Suprapubic skin (tissue), 4 donors: Measurements from ENCODE around the gene LURAP1L.

- PRO-cap: bidirectional peak, plus-strand start at chr9:6716178, minus-strand start at chr9:6716105
- RAMPAGE, long total RNA, 4 experiments: no peak in any of the 4 experiments
Measured at GRCh38 chr9:6715966-6717138, 41.4 kb upstream of the KDM4C start.

GRCh38 chr9:6931671-6932325, 174.0 kb downstream of the KDM4C start:
- PRO-cap: no peak
- RAMPAGE, long total RNA, 4 experiments: no peak in any of the 4 experiments

DNA sequence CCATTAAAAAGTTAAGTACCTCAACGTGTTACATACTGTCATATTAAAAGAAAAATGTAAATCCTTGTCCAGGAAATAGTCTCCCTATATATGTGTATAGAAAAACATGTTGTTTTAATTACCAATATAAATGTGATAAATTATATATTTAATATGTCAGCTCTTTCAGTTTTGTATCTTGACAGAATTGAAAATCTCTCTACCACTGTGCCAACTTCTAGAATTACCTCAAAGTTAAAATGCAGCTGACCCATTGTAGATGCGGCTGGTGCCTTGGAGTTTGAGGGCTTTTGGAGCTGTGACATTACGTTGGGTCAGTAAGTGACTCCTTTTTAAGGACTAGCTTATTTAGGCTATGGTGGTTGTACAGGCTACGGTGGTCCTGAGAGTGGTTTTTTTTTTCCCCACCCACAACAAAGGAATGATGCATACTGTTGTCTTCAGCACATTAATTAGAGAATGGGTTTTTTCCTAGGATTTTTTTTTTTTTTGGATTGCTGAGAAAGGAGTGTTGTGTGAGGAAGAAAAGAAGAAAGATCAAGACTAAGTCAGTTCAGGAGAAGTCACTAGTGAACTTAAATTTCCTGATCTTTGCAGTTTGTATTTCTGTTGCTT, 237.0 kb downstream of the KDM4C start:
- PRO-cap: no peak
- RAMPAGE, long total RNA, 4 experiments: no peak in any of the 4 experiments

DNA sequence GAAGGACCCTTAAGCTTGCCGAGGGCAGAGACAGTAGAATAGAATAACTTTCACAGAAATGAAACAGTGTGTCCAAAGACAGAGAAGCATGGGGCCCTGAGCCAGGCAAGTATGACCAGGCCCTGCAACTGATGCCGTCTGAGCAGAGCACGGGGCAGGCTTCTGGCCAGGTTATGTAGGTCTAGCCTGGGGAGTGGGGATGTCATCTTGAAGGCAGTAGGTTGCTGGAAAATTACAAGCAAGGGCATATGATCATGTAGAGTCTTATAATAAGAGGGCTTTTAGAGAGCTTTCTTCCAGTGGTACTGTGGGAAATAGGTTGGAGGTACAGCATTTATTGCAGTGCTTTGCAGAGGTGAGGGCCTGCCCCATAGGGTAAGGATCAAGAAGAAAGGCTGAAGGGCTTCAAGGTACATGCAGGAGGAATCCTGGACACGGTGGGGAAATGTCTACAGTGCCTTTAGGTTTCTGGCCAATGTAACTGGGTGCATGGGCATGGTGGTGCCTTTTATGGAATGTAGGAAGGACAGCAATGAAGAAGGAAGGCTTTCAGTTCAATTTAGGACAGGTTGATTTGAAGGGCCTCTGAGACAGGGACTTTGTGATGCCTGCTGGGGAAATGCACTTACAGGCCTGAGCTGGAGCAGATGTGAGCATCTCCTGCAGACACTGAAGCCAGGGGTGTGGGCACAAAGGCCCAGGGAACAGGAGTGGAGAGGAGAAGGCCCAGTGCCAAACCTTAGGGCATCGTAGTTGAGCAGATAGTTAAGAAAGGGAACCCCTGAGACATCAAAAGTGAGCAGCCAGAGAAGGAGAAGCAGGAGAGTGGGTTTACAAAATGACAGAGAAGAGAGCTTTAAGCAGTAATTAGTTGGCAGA, 415.7 kb downstream of the KDM4C start:
- PRO-cap: no peak
- RAMPAGE, long total RNA, 4 experiments: start-site peak on the plus strand in 2 of 4 experiments, centred at positions 259 to 649 of the sequence, 14 to 21 reads per replicate

DNA sequence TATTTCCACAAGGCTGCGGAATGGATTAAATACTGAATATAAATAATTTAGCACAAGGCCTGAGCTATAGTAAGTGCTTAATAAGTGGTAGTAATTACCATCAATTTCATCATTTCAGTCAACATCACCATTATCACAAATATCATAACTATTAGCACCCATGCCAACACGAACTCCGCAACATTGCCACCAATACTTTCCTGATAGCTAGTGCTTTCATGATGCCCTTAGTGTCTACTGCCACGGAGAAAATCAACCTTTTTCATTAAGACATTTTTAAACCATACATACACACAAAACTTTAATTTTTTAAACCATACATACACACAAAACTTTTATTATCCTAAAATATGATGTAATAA, 1219.1 kb downstream of the PTPRD start:
- PRO-cap: no peak
- RAMPAGE, long total RNA, 4 experiments: no peak in any of the 4 experiments

- PRO-cap: no peak
- RAMPAGE, long total RNA, 4 experiments: no peak in any of the 4 experiments
Measured at GRCh38 chr9:11064813-11065421, 452.1 kb upstream of the PTPRD start.

- PRO-cap: unidirectional peak, plus-strand start at chr9:12775020
- RAMPAGE, long total RNA, 4 experiments: start-site peak on the plus strand in 3 of 4 experiments, at chr9:12774961-12775069 at its widest, 10 to 23 reads per replicate
Measured at GRCh38 chr9:12774715-12775430, at the start of gene LURAP1L. Gene LURAP1L, plus strand, starts transcription at chr9:12775020.

DNA sequence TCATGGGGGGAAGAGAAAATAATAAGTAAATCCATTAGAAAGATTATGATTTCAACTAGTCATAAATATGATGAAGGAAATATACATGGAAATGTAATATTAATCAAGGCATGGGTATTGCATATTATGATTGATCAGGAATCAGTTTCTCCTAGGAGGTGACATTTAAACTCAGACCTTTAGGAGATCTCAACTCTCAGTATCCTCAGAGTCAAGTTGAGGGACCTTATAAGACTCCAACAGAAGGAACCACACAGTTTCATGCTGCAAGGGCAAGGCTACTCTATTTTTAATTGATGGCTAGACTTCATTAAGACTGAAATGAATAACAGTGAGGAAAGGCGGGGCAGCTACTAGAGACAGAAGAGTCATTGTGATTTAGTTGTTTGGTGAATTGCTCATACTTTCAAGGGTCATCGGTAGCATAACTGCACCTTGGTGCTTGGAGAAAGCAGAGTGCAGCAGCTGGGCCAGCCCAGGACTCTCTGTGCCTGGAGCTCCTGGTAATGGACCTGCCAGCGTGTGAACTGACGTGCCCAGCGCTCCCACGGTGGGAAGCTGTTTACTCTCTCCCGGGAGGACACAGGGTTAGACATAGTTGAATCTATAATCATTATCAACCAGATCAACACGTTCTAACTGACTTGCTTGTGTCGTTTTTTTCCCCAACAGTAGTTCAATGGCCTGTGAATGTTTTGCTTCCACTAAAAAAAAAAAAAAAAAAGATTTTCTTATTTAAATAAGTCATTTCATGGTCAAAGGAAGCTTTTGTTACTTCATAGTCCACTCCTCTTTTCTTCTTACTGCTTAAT, 42.8 kb downstream of the LURAP1L start:
- PRO-cap: no peak
- RAMPAGE, long total RNA, 4 experiments: no peak in any of the 4 experiments

- PRO-cap: no peak
- RAMPAGE, long total RNA, 4 experiments: start-site peak on the minus strand in 1 of 4 experiments, at chr9:13134717-13135067 at its widest, 15 reads per replicate
Measured at GRCh38 chr9:13134571-13135262, 144.8 kb downstream of the MPDZ start.

GRCh38 chr9:13174876-13175276, 104.6 kb downstream of the MPDZ start:
- PRO-cap: no peak
- RAMPAGE, long total RNA, 4 experiments: no peak in any of the 4 experiments

- PRO-cap: no peak
- RAMPAGE, long total RNA, 4 experiments: no peak in any of the 4 experiments
Measured at GRCh38 chr9:13209704-13209984, 69.8 kb downstream of the MPDZ start.

- PRO-cap: unidirectional peak, plus-strand start at chr9:13706267
- RAMPAGE, long total RNA, 4 experiments: no peak in any of the 4 experiments
Measured at GRCh38 chr9:13705870-13706477, 426.5 kb upstream of the MPDZ start.

DNA sequence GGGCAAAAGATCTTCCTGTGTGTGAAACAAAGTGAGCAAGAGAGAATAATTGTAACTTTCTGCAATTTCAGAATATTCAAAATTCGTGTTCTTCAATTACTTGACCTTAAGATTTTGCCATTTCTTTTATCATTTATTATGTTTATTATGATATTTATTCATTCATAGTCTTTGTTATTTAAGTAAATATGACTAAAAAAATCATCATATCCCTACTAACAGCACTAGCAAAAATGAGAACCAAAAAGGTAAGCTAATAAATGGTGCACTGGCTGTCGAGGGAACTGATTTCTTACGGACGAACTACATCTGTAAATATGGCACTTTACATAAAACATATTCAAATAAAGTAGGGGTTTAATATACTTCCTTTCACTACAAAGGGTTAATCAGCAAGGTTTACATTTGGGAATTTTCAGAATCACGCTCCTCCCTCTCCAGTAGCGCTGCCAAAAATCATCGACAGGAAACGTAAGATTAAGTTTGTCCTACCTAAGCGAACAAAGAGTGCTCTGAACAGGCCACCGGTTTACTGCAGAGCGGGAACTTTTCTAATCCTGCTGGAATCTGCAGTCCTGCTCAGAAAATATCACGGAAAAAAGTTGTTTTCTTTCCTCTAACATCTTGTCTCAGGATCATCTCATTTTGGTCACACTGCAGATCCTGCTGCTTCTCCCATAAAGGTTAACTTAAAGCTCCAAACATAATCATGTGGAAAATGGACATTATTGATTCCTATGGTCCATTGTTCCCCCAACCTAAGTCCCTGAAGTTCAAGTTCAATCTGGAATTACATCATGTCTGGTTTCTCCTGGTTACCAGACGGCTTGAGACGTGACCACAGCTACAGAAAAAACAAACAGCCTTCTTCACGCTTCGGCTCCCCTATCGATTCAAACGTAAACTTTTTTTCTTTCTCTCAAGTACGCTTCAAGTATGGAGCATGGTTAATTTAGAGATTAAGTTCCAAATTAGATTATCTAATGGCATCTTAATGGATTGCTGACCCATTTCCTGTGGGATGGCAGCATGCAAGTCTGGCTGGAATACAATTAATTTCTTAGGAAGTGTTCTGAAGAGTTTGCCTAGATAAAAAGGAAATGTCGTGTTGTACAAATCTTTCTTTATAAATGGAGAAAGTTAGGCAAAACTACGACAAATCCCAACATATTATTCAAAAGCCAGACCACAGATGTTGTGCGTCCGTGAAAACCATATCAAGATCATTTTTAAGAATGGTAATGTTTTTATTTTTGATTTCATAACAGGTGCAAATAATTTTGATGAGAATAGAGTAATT, 217.6 kb downstream of the NFIB start:
- PRO-cap: no peak
- RAMPAGE, long total RNA, 4 experiments: no peak in any of the 4 experiments

DNA sequence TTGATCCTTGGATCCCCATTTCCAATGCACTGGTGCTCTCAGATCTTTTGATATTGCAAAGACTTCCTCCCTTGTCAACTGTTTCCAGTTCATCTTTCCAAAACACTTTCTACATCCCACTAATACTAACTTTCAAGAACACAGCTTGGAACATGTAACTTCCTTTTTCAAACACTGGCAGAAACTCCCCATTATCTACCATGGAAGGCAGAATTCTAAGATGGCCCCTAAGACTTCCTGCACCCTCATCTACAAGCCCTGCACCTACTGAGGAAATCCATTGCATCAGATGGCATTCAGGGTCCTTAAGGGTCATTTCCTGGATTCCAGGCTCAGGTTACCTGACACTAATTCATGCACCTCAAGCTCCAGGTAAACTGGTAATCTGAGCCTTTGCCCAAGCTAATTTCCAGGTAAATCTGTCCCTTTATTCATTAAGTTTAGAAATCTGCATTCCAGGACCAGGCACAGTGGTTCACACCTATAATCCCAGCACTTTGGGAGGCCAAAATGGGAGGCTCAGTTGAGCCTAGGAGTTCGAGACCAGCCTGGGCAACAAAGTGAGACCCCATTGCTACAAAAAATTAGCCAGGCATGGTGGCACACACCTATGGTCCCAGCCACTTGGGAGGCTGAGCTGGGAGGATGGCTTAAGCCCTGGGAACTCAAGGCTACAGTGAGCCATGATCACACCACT, 91.7 kb downstream of the NFIB start:
- PRO-cap: no peak
- RAMPAGE, long total RNA, 4 experiments: start-site peak on the minus strand in 1 of 4 experiments, centred at position 365 of the sequence, 16 reads per replicate

GRCh38 chr9:14251211-14251700, 62.7 kb downstream of the NFIB start:
- PRO-cap: no peak
- RAMPAGE, long total RNA, 4 experiments: no peak in any of the 4 experiments

GRCh38 chr9:14347436-14348392, 33.8 kb upstream of the NFIB start:
- PRO-cap: bidirectional peak, plus-strand start at chr9:14347514, minus-strand start at chr9:14347348; bidirectional peak, plus-strand start at chr9:14347977, minus-strand start at chr9:14347681; bidirectional peak, plus-strand start at chr9:14348110, minus-strand start at chr9:14348026
- RAMPAGE, long total RNA, 4 experiments: no peak in any of the 4 experiments

- PRO-cap: no peak
- RAMPAGE, long total RNA, 4 experiments: no peak in any of the 4 experiments
Measured at GRCh38 chr9:14692439-14693194, 615 bp downstream of the ZDHHC21 start.

GRCh38 chr9:14993030-14993823, 83.0 kb upstream of the FREM1 start:
- PRO-cap: bidirectional peak, plus-strand start at chr9:14993344, minus-strand start at chr9:14993153
- RAMPAGE, long total RNA, 4 experiments: no peak in any of the 4 experiments

- PRO-cap: no peak
- RAMPAGE, long total RNA, 4 experiments: start-site peak on the minus strand in 1 of 4 experiments, at chr9:15294036-15294097 at its widest, 20 reads per replicate
Measured at GRCh38 chr9:15293540-15294347, 13.3 kb downstream of the TTC39B start.

DNA sequence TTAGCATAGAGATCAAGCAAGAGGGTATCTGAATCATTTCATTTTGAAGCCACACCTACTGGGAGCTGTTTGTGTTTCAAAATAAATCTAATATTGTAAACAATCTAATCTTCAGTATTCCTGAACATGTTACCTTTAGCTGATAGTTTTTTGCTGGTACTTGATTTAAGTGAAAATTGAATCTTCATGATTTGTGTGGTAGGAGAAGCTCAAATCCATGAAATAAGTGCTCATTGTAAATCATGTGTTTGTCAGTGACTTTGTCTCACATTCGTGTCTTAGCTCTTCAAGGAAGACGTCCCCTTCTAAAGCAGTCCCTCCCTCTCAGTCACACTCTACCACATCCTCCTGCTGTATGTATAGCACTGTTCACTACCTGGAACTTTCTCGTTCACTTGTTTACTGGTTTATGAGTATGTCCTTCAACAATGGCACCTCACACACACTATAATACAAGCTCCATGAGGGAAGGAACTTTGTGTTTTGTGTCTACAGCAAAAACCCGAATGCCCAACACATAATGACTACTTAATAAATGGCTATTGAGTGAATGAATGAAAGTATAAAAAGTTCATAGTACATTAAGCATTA, 3.4 kb upstream of the TTC39B start:
- PRO-cap: no peak
- RAMPAGE, long total RNA, 4 experiments: no peak in any of the 4 experiments